Hematopoietic multipotent progenitor cell (in vitro differentiated cells): ENCODE data around the gene GRB10.

DNA sequence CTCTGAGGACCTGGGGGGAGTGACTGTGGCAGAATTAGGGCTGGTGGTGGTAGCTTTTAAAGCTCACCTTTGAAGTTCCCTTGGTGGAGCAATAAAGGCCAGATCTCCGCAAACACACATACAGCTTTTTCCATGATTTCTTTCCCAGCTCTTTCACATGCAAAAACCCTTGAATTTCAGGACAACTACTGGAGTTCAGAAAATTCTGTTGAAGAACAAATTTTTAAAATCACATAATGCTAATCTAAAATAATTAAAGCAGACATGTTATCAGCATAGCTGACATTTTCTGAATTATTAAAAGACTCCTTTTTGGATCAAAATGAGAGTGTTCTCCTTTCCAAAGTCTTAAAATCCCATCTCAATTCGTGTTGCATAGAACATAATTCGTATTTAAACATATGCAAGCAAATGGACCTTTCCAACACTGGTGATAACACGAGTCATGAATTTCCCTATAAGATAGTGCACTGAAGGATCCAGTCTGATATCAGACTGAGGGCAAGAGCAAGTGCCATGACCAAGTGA lies 51.0 kb upstream of the DDC start:
- CAGE, long polyA plus RNA: no peak

DNA sequence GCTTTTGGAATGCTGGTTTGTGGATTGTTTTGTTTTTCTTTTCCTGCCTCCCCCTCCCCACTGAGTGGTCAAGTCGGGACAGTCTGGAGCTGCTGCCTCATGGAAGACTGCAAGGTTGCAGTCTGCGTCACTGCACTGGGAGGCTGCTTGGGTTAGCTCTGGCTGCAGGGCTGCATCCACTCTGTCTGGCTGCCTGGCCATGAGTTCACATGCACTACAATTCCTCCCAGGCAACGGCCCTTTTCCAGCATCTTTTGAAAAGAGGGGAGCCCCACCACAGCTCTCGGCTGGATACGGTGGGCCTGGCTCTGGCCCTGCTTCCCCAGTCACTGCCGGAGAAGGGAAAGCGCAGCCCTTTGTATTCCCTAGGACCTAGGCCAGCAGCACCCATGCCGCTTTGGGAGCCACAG lies 80.7 kb downstream of the GRB10 start:
- CAGE, long polyA plus RNA: no peak

- CAGE, long polyA plus RNA: no peak
Measured at GRCh38 chr7:50754754-50755188, 27.9 kb downstream of the GRB10 start.

DNA sequence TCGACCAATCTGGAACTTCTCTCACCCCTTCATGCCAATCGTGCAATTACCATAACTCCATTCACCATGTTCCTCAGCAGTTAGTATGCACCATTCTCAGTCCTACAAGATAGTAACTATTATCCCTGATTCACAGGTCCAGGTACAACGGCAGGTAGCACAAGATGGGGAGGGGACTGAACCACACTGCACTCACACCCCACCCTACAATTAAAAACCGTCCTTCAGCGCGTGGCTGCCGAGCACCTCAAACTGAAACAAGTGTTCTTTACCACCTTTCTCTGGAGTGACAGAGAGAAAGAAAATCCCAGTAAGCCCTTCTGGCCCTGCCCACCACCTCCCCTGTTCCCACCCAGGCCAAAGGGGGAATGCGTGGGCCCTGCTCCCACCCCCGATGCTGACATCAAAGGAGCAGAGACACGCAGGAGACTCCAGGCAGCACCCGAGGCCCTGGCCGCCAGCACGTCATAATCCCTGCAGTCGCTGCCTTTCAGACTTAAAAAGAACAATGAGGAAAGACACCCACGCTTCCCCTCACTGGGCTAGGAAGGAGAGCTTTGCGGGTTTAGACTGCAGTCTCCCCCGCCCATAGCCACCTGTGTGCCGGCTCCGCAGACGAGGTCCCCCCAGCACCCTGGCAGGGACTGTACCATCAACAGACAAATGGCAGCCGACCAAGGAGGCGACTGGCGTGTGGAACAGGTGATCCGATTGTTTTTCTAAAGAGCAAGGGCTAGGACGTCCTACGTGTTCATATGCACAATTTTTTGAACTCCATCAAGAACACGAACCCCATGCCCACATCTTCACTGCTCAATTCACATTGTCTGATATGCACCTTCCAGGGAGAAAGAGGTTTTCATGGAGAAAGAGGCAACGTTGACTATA lies 1.4 kb downstream of the GRB10 start:
- CAGE, long polyA plus RNA: no peak

DNA sequence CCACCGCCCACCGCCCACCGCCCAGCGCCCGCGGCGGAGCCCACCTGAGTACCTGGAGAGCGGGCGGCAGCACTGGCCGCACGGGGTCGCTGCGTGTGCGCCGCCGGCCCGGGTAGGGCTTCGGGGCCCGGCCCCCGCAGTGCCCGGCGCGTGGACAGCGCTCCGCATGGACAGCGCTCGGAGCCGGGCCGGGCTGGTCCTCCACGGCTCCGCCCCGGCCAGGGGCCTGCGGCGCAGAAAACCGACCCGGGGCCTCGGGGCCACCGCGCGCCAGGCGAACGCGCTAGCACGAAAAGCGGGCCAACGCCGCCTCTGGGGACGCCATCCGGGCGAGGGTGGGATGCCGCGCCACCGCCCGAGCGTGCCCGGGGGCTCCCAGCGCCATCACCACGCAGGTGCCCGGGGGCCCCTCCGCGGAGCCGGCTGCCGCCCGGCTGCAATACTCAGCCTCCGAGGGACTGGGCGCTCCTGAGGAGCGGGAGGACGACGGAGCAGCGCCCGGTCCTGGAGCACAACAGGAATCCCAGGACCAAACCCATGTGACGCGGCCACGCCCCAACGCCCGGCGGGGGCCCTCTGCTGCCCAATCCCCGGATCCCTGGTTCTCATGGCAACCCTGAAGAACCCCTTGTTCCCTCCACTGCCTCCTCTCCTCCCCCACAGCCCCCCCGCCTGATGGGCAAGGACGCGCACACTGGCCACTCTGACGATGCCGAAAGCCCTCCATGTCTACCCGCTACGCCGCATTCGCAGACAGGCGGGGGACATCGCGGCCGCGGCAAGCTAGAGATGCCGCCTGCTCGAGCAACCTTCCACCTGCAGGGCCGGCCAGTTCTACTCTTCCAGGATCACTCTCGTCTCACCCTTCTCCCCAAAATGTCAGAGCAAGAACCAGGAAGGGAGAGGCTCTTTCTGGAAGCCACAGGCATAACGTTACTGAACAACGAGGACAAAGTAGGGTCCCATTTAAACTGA lies at the start of gene GRB10:
Gene GRB10 (minus strand): TSS at position 525 of the 975 bp plus-strand sequence.
- CAGE, long polyA plus RNA: no peak

DNA sequence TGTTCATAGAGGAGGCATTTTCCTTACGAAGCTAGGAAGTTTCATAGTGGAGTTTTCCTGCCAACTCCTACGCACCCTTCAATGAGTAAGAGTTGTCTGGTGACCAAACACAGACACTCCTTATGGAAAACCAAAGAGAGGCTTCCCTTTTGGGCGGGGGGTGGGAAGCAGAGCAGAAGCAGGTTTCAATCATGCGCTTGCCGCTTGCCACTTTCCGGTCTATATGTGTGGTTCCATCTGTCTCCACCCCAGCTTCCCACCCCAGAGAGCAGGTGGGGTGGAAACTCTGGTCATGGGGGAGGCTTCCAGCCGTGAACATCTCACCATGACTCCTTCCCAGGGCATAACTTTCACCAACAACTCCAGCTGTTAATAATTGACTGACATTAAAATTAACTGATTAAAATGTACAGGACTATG lies 68.8 kb upstream of the GRB10 start:
- CAGE, long polyA plus RNA: no peak

- CAGE, long polyA plus RNA: no peak
Measured at GRCh38 chr7:51027710-51028542, 245.2 kb upstream of the GRB10 start.

DNA sequence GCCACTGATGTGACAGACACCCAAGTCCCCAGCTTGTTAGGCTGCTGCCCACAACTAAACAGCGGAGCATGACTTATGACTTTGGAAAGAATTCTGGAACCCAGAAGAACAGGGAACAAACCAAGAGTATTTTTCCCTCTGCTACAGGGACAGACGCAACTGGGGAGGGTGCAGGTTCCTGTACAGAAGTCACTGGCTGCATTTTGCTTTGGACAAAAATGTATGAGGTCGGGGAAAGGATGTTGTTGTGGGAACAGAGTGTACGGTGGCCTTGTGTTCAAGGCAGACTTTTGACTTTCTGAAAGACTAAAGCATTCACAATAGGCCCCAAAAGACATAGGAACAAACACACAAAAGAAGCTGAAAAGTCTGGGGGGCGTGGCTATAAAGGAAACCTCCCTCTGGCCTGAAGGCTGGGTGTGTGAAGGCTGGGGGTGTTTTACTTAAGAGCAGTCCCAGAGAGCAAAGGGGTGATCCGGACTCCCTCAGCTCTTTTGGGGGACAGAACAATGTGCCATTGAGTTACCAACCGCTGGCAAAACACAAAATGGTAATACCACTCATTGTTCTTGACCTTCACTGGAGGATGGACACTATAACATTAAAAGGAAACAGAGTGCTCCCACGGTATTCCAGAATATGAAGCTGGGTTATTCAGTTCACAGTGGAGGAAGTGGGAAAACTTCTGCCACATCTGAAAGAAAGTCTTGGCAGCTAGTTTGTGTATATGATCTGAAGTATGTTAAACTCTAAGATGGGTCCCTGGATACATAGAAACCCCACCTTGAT lies 189.1 kb downstream of the COBL start:
- CAGE, long polyA plus RNA: no peak

GRCh38 chr7:51314729-51315063 lies 1.9 kb downstream of the COBL start:
- CAGE, long polyA plus RNA: no peak

DNA sequence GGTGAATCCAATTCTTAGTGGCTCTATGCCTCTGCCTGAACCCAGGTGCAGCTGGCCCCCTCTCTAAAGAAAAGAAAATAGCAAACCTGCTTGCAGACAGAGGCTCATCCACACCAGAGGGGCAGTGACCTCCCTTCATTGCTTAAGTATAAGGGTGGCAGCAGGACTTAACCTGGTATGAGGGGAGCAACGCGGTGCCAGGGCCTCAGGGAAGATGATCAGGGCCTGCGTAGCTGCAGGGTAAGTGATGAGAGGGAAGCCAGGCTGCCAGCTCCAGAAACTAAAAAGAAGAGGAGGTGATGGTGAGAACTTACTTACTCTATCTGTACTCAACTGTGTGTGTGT lies 10.9 kb upstream of the COBL start:
- CAGE, long polyA plus RNA: no peak

DNA sequence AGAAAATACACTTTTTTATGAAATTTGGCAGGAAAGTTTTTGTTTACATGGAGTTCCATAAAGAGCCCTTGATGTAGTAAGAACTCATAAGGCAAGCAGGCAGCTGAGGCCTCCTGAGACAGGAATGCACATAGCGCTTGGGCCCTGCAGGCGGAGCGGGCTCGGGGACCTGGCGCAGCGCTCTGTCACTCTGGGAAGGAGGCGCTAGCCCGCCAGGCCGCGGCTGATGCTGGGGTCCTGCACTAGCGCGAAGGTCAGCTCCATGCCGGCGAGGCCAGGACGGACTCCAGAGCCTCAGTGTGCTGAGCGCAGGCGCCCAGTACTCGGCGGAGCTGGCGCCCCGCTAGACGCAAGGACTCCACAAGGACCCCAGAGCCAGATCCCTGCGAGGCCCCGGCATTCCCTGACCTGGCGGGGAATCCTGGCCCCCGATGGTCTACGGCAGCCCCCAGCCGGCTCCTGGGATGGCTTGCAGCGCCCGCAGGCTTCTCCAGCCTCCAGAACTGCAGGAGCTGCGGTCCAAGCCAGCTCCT lies 761.7 kb upstream of the POM121L12 start:
- CAGE, long polyA plus RNA: no peak

DNA sequence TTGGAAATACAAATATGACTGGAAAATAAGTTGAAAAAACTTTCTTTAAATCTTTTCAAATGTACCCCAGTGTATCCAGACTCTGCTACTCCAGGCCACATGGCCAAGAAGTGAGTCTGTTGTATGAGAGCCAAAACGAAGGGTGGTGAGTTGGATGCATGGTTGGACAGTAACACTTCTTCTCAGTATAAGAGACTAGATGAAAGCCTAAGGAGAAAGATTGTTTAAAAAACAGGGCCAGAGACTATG lies 122.7 kb upstream of the SEC61G start:
- CAGE, long polyA plus RNA: no peak

DNA sequence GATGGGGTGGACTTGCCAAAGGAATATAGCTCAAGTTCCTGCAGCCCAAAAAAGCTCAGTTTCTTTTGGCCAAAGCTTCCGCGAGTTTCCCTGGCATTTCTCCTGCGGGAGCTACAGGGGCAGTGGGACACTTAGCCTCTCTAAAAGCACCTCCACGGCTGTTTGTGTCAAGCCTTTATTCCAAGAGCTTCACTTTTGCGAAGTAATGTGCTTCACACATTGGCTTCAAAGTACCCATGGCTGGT lies 807 bp upstream of the EGFR start:
- CAGE, long polyA plus RNA: no peak

DNA sequence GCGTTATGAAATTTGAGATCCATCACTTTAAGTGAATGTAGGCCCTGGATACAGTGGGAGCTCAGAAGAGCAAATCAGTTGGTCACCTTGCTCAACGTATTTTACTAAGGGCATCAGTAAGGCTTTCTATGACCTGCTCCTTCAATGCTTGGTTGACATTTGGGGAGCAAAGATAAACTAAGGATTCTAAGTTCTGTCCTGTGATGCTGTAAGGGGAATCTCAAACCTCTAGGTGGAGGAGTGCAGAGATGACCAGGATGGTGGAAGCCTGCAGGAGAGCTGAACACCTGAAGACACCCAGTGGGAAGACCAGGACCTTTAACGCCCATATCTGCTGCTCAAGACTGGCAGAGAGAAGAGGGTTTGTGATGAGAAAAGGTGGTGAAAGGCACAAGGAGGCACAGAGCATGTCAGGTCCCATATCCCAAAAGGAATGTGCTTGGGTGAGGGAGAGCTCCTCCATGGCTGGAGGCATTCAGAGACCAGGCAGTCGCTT lies 20.4 kb downstream of the EGFR start:
- CAGE, long polyA plus RNA: no peak

DNA sequence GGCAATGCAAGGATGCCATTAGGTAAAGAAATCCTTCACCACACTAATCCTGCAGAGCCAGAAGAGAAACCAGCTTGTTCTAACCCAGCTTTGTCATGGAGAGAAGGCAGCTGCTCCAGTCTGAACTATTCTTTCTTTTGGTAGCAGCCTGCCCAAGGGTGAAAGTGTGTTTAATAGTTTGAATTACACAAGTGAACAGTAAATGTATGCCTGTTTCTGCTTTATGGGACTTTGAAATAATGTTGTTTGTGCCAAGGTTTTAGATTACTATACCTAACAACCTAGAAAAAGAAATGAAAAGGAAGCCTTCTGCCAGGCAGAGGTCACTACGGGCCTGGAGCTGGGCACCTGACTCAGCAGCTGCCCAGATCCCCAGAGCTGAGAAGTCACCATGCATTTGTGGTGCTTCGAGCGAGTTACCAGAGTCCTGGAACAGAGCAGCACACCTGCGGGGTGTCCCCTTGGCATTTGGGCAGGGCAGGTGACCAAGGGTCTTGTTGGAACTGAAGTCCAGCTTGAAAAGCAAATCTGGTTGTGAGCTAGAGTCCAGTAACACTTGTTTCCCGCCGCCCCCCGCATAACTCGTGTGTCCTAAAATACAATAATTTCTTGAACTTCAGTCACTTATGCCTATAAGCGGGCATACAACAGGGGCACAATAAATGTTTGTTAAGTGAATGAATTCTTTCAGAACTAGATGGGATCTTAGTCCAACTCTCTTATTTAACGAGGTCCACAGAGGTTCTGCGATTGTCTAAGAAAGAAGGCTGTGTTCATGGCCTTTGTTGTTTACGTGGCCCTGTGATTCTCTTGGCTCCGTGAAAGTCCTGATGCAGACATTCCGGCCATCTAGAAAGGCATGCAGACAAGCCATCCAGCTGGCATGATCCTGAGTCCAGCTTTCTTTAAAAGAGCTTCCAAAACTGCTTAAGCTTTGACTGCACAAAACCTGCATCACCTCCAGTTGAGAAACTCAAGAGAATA lies 25.6 kb downstream of the EGFR start:
- CAGE, long polyA plus RNA: no peak

- CAGE, long polyA plus RNA: no peak
Measured at GRCh38 chr7:55073796-55074578, 55.2 kb downstream of the EGFR start.

DNA sequence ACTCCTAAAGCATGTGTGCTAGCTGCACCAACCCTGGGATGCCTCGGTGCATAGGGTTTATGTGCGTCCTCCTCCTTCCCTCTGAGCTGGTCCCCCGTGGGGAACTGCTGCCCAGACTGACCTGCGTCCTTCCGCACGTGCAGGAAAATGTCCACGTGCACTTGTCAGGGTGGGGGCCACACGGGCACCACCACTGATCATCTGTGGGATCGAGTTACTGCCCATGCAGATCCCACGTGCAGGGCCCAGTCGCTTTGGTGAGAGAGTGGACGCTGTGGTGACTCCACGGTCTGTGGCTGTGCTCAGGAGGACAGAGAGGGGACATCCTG lies 59.6 kb downstream of the EGFR start:
- CAGE, long polyA plus RNA: no peak

DNA sequence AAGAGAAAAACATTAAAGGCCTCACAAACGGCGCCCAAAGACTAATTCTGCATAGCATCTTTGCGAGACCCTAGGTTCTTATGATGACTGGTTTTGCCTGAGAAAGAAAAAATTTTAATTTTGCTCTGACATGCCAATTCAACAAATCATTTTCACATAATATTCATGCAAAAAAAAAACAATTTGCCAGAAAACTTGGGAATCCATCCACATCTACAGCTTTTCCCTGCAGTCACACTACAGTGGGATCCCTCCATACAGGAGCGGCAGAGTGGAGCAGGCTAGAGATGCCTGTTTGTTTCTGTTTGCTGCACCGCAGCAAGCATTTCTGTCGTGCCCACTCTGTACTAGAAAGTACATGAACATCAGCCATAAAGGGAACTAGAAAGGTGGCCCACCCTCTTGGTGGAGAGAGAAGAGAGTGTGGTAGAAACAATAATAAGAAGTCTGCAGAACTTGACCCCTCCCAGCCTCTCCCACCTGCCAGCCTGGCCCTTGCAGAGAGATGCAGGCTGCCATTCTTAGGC lies 171.6 kb downstream of the EGFR start:
- CAGE, long polyA plus RNA: no peak

DNA sequence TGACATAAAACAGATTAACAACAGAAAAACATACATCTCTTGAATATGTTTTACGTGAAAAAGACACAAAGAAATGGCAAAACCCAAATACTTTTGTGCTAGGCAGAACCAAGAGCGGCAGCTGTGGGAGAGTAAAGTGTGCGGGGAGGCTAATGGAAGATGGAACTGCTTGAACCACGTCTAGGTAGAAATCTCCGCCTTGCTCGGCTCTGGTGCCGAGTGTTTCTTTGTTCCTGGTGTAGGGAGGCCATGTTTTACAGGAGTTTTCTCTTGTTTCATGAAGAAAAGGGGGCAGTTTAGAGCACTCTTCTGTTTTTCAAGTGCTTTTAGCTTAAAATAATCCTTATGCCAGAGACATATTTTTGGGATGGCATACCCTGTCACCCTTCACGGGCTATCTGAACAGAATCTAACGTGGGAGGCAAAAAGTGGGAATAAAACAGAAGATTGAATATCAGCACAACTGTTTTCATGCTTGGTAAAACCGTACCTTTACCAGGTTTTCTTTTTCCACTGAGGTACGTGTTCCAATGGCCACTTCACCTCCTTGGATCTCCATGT lies 1.7 kb downstream of the LANCL2 start:
- CAGE, long polyA plus RNA: no peak

DNA sequence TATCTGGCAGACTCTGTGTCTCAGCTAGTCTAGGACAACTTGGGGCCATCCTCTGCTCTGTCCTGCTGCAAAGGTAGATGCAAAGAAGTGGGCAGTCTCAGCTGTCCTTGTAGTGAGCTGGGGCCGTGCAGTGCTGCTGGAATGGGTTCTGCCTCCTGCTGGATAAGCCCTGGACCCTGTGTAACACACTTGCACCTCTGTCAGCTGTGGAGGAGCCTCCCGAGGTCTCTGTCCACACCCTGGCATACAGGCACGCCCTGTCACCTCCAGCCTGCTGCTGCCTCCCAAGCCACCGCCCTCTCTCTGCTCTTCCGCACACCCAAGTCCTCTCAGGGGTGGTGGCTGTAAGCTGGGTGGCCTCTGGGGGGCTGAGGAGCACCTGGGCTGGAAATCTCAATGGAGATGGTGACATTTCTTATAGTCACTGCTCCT lies 57.5 kb downstream of the VOPP1 start:
- CAGE, long polyA plus RNA: no peak